Thoracic aorta endothelial cell (primary cell): ENCODE results near the genes APELA, TLL1 and ANXA10.

GRCh38 chr4:159266767-159267280 is 163.9 kb downstream of the RAPGEF2 start:
- CAGE, long polyA plus RNA: no peak

GRCh38 chr4:159268110-159268632 is 165.3 kb downstream of the RAPGEF2 start:
- CAGE, long polyA plus RNA: no peak

DNA sequence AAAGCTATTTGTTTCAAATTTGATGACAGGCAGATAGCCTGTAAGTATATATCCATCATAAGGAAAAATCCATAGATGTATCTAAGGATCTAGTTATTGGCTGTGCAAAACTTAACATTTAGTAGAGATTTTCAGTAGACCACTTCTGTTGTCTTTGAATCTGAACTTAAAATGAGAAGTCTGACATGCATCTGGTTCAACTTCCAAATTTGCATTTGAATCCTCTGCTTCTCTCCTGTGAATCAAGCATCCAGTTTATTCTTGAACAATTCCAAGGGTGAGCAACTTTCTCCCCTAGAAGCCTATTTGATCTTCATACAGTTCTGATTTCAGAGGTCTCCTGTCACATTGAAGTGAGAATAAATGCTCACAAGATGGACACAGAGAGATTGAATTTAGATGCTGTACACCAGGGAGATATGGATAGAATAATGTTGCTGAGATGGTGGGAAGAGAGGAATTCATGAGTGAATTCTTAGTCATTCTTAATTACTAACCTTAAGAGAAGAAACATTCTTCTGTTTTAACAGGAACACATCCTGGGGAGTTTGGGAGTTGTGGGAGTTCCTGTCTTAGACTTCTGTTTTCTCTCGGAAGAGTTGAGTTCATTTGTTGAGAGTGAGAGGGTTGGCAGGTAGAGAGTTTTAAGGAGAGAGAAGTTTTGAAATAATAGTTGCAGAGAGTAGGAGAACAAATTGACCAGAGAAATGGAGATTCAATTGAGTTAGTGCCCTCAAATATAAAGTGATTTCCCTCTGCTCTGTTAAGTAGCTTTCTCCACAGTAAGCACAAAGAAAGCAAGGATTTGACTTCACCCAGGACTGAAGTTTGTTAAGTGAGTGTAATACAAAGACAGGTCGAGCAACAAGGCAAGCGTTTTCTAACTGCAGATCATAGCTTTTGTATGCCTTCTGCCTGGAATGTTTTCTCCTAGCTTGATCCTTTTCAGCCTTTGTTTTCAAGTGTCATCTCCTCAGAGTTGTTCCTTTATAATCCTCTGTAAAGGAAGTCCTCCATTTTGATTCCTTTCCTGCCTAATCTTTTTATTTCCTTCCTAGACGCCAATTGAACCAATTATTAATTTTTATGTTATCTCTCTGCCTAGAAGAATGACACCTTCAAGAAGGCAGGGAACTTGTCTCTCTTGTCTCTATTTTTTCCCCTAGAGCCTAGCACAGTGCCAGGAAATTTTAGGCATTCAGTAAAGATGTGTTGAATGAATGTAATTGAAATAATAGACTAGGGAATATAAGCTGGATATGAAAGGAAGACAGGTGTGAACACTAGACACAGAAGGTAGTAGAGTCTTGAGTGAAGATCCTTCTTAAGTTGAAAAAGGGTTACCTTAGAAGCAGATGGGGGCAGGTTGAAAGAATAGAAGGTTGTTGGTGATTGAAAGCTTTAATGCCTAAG is 205.9 kb downstream of the RAPGEF2 start:
- CAGE, long polyA plus RNA: no peak

DNA sequence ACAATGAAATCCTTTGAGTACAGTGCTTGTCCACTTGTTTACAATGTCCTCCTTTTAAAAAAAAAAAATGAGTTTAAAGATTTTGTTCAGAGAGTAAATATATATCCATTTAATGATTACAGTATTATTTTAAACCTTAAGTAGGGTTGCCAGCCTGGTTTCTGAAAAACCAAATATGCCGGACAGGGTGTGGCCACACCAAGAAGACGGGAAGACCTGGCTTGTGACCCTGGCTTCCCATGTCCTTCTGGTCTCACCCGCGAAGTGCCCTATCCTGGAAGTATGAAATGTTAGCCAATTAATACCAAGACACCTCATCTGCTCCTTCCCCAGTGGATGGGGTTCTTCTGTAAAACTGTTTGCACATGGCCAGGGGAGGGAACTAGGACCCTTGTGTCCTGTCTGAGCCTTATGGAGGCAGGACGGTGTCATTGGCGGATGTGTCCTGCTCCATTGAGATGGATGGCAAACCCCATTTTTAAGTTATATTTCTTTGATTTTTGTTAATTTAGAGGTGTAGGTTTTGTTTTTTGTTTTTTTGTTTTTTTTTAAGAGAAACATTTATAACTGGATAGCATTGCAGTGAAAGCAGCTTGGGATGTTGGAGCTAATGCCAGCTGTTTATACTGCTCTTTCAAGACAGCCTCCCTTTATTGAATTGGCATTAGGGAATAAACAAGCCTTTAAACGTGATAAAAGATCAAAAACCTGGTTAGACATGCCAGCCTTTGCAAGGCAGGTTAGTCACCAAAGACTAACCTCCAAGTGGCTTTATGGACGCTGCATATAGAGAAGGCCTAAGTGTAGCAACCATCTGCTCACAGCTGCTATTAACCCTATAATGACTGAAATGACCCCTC is 256.0 kb downstream of the RAPGEF2 start:
- CAGE, long polyA plus RNA: no peak

DNA sequence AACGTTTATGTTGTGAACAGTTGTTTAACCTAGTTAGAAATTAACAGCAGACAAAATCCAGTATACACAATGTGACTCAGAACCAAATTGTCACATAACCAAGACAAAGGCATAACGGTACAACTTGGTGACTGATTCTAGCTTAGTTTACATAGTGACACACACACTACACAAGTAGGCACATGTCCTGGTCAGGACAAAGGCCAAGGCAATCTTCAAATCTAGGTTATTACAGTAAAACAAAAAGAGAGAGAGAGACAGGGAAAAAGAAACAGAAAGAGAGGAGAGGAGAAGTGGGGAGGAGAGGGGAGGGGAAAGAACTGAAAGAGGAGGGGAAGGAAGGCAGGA is 482.6 kb downstream of the NAF1 start:
- CAGE, long polyA plus RNA: no peak

- CAGE, long polyA plus RNA: no peak
These were observed 426.5 kb downstream of the NAF1 start for GRCh38 chr4:162740159-162740625.

DNA sequence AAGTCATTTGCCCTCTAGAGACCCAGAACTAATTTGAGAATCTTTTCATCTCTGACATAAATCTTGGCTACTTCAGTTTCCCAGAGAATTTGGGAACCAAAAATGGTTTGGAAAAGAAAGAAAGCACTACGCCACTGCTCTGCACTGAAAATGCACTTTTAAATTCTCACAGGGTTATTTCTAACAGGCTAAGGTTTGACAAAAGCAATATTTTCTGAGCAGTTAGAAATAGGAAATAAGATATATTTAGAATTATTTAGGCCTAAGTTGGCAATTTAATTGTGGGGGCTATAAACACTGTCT is 140.9 kb downstream of the NAF1 start:
- CAGE, long polyA plus RNA: no peak

DNA sequence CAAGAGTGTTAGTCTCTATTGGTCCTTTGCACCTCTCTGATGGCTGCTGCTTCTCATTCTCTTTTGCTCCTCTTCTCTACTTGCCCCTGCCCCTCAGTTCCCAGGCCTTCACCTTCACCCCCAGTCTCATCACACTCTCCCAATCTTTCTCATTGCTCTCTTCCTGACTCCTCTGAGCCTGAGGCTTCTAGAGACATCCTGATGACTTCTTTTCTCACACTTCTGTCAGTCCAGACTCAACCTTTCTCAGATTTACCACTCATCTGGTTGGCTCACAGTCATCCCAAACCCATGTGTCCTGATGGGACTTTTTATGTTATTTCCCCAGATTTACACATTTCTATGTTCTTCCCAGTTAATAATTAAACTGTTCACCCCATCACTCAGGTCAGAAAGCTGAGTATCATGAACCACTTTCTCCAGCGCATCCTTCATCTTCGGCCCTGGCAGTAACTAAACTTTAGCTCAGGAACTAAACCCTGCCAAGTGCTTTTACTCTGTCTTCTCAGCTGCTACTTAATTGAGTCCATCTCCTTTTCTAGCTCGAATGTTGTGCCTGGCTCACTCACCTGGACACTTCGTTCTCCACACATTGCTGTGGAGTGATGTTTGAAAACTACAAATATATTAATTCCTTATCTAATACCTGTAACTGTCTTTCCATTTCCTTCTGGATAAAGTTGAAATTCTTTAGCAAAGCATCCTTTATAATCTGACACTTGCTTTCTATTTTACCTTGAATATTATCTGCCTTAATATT is 68.1 kb downstream of the TMA16 start:
- CAGE, long polyA plus RNA: no peak

GRCh38 chr4:163610631-163611065 is 116.2 kb downstream of the TMA16 start:
- CAGE, long polyA plus RNA: no peak

- CAGE, long polyA plus RNA: no peak
These were observed at the start of gene APELA for GRCh38 chr4:164876731-164877473. APELA (plus strand) TSS chr4:164877178.

- CAGE, long polyA plus RNA: no peak
These were observed 25.7 kb downstream of the TRIM75 start for GRCh38 chr4:165079336-165079787.

GRCh38 chr4:165328841-165329660 is 1.6 kb downstream of the MSMO1 start:
- CAGE, long polyA plus RNA: no peak

DNA sequence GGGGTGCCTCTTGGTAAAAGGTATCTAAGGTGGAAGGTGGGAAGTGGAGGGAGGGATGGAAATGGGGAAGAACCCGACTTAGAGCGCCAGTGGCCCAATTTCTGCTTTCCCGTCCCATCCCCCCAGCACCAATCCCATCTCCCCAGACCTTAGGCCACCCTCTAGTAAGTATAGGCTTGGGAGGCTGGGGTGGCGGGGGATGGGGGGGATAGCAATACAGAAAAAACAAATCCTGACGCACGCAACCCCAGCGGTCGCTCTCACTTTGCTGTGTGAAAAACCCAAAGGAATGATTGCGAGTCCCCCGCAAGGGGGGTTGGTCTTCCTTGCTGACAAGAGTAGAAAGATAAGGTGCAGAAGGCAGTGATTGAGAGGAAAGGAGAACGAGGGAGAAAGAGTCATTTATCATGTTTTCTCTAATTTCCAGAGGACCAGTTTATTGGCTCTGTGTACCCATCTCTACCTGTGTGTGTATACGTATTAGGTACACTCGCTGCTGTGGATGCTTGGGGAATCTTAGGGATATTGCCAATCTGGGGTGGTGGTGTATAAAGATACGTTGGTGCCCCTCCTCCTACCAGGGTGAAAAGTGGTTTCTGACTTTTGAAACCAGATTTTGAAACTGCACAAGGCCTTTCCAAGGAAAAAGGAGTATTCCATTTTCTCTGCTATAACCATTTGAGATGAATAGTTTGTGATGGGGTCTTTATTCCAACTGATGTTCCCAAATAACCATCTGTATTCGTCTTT is 995 bp downstream of the CPE start:
- CAGE, long polyA plus RNA: no peak

DNA sequence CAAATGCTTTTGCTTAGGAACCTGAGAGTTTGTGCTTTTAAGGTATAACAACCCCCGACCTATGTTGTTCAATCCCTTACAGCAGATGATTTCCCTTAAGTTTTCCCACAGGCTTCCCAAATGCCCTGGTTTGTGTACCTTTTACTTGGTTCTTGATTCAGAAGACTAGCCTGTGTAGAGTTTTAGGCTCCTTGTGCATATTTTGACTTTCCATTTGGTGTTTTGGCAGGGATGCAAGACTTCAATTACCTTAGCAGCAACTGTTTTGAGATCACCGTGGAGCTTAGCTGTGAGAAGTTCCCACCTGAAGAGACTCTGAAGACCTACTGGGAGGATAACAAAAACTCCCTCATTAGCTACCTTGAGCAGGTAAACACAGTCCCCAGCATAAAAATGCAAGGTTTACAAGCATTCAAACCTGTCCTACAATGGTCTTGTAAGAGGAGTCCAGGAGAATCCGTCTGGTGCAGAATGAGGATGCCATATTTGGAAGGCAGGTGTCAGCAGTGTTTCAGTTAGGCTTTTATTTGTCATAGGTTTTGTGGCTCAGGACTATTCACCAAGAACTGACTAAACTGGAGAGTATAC is 108.5 kb downstream of the CPE start:
- CAGE, long polyA plus RNA: no peak

DNA sequence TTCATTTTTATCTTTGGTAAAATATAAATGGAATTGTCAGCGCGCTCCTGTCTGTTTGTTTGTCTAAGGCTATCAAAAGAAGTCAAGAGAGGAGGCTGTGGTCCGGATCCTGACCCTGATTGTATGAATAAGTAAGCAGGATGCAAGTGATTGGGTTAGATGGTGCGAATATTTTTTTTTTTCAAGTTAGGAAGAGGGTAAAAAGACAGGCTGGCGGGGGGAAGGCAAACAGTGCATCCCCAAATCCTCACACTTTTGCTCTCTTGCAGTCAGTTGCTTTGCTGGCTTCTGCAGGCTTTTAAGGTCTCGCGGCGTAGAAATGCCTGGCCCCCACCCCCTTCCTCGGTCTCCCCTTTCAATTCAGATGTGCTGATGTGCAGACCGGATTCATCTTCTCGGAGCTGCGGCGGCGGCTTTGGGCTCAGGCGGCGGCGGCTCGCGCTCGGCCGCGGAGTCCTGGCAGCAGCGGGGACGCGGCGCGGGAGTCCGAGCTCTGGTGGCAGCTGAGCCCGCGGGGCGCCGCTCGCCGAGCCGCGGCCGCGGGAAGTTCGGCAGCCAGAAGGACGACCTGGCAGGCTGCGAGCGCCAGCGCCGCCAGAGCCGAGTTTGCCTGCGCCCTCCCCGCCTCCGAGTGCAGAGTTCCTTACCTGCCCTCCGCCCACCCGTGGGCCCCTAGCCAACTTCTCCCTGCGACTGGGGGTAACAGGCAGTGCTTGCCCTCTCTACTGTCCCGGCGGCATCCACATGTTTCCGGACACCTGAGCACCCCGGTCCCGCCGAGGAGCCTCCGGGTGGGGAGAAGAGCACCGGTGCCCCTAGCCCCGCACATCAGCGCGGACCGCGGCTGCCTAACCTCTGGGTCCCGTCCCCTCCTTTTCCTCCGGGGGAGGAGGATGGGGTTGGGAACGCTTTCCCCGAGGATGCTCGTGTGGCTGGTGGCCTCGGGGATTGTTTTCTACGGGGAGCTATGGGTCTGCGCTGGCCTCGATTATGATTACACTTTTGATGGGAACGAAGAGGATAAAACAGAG is at the start of gene TLL1:
Gene TLL1 (plus strand): TSS at position 226 of the 1,031 bp plus-strand sequence.
- CAGE, long polyA plus RNA: no peak

DNA sequence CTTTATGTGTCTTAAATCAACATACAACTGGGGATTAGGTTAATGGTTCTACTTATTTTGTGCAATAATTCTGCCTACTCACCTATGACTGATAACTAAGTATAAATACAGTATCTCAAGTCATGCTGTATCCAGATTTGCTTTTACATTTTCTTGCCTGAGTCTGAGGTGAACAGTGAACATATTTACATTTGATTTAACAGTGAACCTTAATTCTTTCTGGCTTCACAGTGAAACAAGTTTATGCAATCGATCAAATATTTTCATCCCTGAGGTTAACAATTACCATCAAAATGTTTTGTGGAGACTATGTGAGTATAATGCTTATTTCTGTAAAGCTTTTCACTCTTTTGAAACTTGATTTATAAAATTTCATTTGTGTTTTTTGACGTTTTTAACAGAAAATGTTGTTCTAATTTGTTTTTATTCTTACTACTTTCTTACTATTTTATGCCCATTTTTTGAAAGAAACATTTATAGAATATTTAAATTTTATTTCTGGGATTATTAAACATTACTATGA is at the start of gene ANXA10:
Gene ANXA10 (plus strand): TSS at position 130 of the 523 bp plus-strand sequence.
- CAGE, long polyA plus RNA: no peak

- CAGE, long polyA plus RNA: no peak
These were observed 35.1 kb downstream of the DDX60 start for GRCh38 chr4:168283448-168283756.

DNA sequence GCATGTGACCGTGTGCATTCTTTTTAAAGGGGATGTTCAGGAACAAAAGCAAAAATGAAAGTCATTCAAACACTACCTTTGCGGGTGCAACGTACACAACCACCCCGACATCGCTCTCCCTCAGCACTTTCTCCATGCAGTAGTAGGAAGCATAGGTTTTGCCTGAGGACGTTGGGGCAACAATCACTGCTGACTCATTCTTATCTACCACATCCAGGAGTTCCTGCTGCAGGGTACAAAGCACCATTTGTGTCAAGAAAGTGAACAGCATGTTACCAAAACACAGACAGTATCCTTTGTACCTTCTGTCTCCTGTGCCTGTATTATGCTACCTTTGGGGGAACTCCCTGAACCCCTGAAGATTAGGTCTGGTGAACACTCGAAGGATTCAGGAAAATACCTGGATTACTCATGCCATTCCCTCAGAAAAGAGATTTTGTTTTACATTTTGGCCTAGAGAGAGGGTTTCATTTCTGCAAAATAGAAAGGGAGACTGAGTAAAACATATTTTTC is 58.6 kb downstream of the DDX60L start:
- CAGE, long polyA plus RNA: no peak

DNA sequence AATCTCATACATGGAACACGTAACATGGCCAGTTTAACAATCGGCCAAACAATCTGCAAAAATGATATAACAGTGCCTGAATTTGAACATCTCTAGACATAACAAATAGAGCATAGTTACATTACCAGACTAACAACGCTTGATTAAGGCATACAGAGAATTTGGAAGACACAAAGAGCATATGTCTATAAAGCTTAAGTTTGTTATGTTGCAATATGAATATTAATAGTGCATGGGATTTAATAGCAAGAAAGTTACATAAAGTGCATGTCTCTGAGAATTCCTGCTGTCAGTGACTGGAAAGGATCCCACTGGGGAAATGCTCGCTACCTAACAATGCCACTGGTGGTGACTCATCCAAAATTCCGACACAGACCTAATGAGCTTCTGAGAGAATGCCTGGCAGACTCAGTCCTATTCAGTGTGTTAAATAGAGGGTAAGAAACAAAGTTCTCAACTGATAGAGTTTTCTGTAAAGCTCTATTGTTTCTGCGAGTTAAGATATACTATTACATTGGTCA is 107.6 kb downstream of the PALLD start:
- CAGE, long polyA plus RNA: no peak

DNA sequence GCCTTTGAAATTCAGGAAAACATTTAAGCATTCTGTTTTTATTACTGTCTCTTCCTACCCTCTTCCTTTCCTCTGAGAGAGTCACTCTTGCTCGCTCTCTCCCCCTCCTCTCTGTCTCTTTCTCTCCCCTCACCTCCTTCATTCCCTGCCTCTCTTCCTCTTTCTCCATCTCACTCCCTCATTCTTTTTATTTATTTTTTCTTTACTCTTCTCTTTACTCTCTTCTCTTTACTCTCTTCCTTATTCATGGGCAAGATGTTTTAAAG is 197.4 kb downstream of the PALLD start:
- CAGE, long polyA plus RNA: no peak